ENCODE measurements around a stretch of chr18.

GRCh38 chr18:80159778-80160002 is 50.6 kb downstream of the ADNP2 start:
- RAMPAGE, long total RNA: no peak
- RRBS: no CpG with 5 or more reads among the region's 27 CpGs
PRO-cap:
- standard: no peak
- CoPRO, capped RNA only, 2 experiments: no peak in any of the 2 experiments
- CoPRO, capped and uncapped RNA, 2 experiments: no peak in any of the 2 experiments
- CoPRO, uncapped RNA only, 2 experiments: no peak in any of the 2 experiments
CAGE:
- cytosol, long polyA plus RNA: no peak
- long polyA plus RNA: no peak
- nucleolus, long total RNA: no peak
- nucleus, long polyA plus RNA: no peak

Data from K562 (cell line).